Diencephalon (tissue), 2 donors: ENCODE measurements around a stretch of chr17.

DNA sequence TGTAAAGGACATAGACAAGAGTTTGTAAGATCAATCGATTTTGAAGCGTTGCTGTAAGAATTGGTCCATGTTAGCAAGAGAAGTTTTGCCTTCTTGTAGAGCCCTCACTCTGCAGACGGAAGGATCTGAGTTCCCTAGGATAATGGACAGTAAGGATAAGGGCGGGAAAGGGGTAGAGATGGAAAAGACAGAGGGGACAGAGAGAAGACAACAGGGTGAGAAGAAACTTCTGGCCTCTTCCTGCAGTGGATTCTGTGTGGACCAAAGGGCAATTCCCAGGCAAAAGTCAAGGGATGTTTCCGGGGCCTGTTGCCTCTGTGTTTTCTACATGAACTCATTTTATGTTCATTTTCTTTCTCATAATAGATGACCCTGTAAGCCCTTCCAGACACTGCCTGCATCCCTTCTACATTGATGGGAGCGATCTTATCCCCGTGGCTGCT lies 602 bp upstream of the TMEM238L start:
- RAMPAGE, long total RNA = no peak

- RAMPAGE, long total RNA = no peak
These were observed 60.4 kb downstream of the MAP2K4 start for GRCh38 chr17:12081035-12081514.

DNA sequence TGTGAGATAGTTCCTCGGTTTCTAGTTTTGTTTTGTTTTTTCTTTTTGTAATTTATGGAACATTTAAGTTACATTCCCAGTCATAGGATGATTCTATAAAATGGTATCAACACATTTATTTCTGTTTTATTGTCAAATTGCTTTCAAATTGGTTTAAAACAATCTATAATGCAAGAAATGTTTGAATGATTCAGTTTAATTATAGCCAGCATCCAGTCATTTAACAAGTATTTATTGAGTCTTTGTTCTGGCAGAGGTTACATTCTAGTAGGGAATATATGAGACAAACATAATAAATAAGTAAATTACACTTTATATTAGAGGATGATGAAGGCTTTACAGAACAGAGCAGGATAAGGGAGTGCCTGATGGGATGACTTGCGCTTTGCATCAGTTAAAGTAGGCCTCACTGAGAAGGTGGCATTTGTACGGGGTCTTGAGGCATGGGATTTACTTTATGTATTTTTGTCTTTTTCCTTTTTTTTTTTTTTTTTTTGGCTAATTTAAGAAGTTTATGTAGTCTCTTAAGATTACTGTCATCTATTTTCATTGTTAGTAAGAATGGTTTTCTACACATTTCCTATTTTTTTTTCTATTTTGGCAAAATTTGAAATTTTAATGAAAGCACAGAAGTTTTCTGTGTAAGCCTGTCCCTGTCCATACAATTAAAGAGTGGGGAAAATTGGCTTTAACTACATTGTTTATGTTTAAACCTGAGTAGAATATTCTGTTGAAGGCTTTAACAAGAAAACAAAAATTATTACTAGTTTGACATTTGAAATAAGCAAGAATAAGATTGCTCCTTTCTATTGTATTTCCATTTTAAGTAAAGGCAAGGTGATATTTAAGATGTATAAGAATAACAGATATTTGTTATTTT lies 86.5 kb downstream of the MAP2K4 start:
- RAMPAGE, long total RNA = no peak

GRCh38 chr17:12138373-12138987 lies 117.8 kb downstream of the MAP2K4 start:
- RAMPAGE, long total RNA = no peak

- RAMPAGE, long total RNA = no peak
These were observed 553 bp downstream of the ARHGAP44 start for GRCh38 chr17:12789664-12790437.

DNA sequence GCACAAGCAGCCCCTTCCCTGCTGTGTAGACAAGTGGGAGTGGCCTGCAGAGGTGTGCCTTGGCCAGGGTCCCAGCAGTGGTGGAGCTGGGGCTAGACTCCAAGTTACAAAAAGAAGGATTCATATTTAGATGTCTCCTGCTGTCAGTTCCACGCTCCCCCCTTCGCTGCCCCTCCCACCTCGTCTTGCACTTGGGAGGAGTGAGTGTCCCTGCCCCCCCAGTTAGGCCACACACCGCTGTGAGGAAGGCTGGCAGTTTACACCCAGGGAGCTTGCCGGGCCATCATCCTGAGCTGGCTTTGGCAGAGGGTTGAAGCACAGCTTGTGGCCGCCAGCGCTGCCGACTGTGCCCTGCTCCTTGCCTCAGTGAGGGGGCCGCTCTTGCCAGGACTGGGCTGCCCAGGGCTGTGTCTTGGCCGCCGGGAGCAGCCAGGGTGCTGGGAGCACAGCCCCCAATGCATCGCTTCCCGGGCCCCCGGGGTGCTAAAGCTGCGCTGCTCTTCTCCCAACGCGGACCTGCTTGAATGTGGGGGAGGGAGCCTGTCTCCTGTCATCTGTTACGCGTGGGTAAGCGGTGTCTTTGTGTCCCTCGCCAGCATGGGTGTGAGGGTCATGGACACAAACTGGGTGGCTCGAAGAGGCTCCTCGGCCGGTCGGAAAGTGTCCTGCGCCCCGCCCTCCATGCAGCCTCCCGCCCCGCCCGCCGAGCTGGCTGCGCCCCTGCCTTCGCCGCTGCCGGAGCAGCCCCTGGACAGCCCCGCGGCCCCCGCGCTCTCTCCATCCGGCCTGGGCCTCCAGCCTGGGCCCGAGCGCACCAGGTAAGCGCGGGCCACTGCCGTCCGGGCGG lies 44.1 kb downstream of the ELAC2 start:
- RAMPAGE, long total RNA = no peak

DNA sequence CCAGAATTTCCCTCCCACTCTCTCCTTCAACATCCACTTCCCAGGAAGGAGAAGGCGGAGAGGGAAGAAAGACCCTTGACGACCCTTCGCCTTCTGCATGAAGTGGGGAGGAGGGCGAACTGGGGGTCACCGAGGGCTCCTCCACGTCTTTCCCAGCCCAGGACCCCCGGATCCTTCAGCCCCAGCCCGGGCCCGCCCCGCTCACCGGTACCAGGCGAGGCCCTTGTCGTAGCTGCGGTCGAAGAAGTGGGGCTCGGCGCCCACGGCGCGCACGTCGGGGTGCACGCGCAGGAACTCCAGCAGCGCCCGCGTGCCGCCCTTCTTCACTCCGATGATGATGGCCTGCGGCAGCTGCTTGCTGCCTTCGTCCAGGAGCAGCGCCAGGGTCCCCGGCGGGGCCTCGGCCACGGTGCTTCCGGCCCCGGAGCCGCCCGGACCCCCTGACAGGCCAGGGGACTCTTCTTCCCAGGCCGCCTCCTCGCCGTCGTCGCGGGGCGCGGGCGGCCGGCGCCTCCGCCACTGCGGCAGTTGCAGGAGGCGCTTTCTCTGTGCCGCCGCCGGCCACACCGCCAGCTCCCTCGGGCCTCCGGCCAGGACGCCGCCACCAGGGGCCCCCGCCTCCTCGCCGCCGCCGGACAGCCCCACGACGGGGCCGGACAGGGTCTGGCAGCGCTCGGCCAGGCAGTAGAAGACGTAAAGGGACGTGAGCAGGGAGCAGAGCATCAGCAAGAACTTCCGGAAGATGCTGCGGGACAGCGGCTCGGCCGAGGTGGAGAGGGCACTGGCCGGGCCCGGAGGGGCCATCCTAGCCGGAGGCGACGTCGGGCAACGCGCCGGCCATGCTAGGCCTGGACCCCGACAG lies 1.2 kb downstream of the HS3ST3A1 start:
- RAMPAGE, long total RNA = no peak

DNA sequence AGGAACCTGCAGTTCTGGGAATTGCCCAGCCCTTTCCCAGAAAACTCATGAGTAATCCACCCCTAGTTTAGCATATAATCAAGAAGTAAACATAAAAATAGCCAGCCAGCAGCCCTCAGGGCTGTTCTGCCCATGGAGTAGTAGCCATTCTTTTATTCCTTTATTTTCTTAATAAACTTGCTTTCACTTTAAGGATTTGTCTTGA lies 37.5 kb upstream of the HS3ST3A1 start:
- RAMPAGE, long total RNA = no peak

DNA sequence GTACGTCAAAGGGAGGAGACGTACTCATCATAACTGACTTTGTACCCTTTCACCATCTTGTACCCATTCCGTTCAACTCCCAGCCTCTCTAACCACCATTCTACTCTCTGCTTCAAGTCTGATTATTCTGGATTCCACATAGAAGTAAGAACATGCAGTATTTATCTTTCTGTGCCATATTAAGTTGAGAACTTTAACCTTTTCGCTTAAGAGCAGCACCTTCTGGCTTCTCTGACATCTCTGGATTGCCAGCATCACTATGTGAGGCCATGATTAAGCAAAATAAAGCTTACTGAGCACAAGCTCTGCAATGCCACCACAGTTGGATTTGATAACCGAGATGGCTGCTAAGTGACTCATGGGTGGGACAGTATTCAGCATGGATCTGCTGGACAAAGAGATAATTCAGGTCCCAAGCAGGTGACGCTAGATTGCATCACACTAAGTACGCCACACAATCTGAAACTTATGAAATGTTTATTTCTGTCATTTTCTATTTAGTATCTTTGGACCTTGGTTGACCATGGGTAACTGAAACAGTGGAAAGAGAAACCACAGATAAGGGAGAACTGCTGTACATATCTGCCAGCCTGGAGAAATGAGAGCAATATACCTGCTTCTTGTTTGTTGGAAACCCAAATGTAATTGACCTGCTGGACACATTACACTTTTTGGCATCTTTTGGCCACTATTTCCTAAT lies 27.5 kb downstream of the CDRT15 start:
- RAMPAGE, long total RNA = no peak

GRCh38 chr17:14738539-14738701 lies 437.5 kb downstream of the HS3ST3B1 start:
- RAMPAGE, long total RNA = no peak

DNA sequence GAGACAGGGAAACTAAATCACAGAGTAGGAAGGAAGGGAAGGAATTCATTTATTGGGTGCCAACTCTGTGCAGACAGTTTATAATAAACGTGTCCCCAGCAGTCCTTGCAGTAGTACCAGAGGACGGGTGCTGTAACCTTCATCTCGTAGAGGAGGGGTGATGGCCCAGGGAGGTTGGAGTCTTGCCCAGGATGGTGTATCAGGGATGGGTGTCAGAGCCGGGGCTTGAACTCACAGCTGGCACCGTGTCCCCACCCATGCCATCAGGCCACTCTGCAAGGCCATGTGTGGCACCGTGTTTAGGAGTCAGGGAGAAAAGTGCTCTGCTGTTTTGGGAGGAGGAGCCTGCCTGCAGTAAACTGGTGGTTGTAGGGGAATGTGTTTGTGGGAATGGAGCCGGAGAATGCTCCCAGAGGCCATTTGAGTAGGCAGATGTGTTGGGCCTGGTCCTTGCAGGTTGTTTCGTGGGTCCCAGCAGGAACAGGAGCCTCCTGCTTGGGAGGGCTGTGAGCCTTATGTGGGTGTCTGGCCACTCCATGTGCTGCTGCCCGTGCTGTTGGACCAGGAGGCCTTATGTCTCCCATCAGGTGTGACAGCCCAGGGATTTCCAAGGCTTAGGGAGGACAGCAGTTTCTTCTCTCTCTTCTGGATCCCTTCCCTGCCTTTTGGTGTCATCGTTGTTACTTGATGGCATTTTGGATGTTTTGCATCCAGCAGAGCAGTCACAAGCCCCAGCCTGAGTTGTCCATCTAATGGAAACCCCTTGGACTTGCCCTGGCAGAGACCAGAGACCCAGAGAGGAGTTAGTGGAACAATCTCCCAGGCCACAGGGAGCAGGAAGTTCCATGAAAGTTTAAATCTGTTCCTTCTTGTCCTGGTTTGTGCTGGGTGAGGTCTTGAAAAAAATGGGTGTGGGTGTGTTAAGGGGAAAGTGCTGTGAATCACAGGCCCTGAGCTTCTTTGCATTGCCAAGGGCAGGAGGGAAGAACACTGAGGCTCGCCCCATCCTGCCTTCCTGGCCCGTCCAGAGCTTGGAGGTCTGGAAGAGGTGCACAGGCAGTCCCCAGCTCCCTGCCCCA lies 2.0 kb downstream of the ADORA2B start:
- RAMPAGE, long total RNA = no peak

DNA sequence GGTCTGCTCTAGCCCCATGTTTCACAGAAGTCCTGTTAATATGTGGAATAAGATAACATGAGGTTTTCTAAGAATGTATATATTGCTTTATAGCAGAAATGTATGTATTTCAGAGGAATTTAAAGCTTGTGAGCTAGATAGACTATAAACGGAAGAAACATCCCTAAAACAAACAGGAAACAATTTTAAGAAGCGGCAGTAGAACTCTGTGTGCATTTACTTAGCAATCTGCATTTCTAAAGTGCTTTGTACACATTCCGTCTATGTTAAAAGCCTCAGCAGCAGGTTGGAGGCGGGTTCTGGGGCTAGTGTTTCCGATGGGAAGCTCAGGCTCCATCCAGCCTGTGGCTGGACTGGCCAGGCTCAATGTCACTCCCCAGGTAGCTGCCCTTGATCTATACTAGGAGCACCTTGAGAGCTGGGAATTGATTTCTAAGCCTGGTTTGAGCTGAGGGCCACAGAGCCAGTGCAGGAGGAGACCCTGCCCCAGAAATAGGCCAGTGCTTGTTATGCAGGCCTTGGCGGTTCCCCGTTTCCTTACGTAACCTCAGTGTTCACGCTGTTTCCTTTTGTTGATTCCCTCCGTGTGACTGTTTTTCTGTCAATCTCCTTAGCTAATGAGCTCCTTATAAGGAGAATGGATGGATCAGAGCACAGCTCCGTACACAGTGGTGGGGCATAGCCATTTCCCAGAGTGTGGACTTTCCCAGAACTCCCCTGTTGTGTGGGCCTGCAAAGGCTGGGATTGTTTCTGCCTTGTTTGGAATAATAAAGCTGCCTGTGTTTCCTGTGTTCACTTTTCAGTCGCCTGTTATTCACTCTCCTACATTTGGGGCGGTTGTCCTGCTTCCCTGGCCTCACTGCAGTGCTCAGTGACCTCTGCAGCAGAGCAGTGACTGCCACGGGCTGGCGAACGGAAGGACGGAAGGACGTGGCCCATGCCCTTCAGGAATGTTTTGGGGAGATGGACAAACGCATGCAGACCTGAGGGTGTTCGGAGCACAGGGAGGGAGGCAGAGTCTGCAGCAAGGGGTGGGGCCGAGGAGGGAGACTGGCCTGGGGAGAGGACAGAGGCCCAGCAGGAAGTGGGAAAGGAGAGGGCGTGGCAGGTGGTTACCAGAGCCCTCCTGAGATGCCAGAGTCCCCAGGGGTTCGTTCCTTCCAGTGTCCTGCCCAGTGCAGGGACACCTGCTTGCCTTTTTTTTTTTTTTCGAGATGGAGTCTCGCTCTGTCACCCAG lies 21.5 kb downstream of the ADORA2B start:
- RAMPAGE, long total RNA = no peak

GRCh38 chr17:16255236-16256103 lies 38.5 kb downstream of the PIGL start:
- RAMPAGE, long total RNA = no peak

DNA sequence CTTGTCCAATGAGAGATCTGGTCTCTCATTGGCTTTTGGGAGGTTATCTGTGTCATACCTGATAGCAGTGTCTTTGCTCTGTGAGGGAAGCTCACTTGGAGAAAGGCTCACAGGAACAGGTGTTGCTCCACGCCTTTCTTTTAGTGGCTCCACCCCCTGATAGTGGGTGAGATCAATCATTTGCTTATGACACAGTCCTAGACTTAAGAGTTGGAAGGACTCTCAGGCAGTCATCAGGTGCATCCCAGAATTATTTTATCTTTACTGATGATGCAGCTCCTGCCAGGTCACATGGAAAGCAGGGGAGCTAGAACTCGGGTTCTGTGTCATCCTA lies 59.4 kb downstream of the CENPV start:
- RAMPAGE, long total RNA = no peak

DNA sequence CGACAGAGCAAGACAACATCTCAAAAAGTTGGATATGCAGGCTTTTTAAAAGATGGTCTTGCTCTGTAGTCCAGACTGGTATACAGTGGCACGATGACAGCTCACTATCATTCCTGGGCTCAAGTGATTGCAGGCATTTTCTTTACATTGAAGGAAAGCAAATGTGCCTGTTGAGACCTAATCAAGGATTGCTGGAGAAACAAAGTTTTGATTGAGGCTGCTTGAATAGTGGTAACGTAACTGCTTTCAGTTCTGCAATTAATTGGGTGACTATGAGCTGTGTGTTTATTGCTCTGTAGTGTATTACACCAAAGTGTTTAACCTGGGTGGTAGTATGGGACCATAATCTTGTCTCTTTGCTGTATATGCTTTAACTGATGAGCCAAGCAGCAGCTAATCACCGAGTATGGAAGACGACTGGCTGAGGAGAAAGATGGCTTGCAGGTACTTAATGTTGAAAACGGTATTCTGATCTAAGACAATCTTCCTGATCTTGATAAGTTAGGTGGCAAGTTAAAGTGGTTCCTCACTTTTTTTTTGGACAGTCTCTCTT lies 2.4 kb downstream of the UBB start:
- RAMPAGE, long total RNA = no peak

GRCh38 chr17:16406850-16407856 lies 8.2 kb upstream of the TRPV2 start:
- RAMPAGE, long total RNA = no peak

- RAMPAGE, long total RNA = no peak
These were observed 7.4 kb upstream of the TRPV2 start for GRCh38 chr17:16407857-16408579.

GRCh38 chr17:16434541-16435014 lies 19.2 kb downstream of the TRPV2 start:
- RAMPAGE, long total RNA = no peak

DNA sequence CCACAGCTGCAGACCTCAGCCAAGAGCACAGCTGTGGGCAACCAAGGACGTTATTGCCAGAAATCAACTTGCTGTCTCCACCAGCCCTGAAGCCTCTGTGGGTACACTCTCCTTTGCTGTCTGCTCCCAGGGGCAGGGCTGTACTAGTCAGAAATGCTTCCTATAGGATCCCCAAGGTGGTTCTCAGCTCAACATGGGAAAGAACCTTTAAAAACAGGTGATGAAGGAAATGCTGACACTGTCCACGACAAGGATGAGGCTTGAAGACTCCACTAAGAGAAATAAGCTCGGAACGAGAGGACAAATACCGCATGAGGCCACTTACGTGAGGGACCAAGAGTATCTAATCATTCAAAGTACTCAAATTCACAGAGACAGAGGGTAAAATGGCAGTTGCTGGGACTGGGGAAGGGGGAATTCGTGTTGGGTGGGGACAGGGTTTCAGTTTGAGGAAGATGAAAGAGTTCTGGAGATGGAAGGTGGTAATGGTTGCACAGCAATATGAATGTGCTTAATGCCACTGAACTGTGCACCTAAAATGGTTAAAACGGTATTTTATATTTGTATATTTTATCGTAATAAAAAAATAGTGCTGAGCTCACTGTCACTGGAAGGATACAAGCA lies 20.4 kb downstream of the LRRC75A start:
- RAMPAGE, long total RNA = no peak

- RAMPAGE, long total RNA = no peak
These were observed 15.1 kb upstream of the ZNF287 start for GRCh38 chr17:16583905-16584691.